GM19239 (cell line): Measurements from ENCODE around the gene ALOX12B.

GRCh38 chr17:8055918-8057004 is 17.4 kb downstream of the ALOX15B start:
- RRBS = no CpG with 5 or more reads among the region's 19 CpGs

- RRBS = no CpG with 5 or more reads among the region's 14 CpGs
Observed at GRCh38 chr17:8057005-8057565, 18.2 kb downstream of the ALOX15B start.

GRCh38 chr17:8087298-8087977 is at the start of gene ALOX12B:
TSS of gene ALOX12B (minus strand) at chr17:8087716.
- RRBS = no CpG with 5 or more reads among the region's 14 CpGs

- RRBS = no CpG with 5 or more reads among the region's 32 CpGs
Observed at GRCh38 chr17:8143290-8144384, 8.6 kb downstream of the PER1 start.

GRCh38 chr17:8145036-8145470 is 7.2 kb downstream of the PER1 start:
- RRBS = no CpG with 5 or more reads among the region's 8 CpGs

DNA sequence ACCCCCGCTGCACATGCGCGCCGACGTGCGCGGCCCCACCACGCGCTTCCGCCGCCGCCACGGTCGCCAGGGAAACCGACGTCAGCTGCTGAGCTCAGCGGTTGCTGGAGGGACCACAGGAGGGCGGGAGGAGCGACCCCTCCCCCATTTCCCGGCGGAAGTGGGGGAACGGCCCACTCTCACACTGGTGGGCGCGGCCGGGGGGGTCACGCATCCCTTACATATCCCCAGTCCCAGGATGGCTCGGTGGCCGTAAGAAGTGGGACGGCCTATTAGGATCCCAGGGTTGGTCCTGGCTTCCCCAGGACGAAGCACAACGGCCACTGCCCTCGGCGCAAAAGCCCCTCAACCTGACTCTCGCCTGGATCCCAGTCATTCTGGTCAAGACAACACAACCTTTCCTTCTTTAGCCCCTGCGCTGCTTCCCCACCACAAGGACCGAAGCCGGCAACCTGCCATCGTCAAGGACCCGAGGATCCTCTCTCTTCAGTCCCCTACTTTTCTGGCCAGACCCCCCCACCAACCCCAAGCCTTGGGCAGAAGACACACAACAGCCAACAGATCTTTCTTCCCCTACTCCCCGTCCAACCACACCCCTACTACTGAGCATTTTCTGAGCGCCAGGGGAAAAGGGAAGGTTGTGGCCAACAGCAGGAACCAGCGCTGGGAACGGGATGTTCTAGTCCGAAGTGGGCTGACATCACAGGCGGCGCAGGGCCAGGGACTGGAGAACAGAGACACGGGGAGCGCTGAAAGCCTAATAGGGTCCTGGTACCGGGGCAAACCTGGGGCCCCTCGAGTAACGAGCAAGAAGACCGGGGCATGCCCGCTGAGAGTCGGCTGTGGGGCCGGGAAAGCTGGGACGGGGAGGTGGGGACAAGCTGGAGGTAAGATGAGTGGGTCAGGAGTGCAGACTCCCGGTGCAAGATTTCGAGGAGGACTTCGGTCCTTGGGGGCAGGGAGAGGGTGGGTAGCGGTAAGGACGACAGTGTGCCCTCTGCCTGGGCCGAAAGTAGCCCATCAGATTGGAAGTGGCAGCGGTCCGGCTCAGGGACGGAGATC is 627 bp downstream of the PER1 start:
- RRBS = 2% methylated on average over 11 of the region's 65 CpGs

DNA sequence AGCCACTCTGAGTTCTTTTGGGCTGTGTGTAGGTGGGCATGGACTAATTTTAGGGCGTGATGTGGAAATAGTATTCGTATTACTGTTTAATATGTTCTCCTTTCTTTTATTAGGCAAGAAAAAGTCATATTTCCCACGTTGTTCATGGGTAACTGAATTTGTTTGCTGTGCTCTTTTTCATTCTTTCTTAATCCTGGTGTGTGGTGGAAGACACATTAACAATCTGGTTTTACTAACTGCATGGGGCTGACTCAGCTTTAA is 27.5 kb downstream of the NDEL1 start:
- RRBS = no CpG with 5 or more reads among the region's 3 CpGs

- RRBS = no CpG with 5 or more reads among the region's 11 CpGs
Observed at GRCh38 chr17:8513721-8514163, 78.1 kb downstream of the NDEL1 start.

DNA sequence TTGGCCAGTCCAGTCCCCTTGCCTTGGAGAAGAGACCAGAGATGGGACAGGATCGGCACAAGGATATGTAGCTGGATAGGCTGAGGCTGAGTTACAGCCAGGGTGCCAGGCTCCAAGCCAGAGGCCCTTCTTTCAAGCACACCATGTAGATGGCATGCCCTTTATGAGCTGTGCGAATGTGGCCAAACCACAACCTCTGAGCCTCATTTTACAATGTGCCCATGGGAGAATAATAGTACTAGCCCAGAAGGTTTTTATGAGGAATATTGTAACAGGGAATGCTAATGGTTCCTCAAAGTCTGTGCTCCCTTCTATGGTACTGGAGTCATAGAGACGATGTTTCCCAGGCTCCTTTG is 21.8 kb upstream of the PIK3R6 start:
- RRBS = no CpG with 5 or more reads among the region's 3 CpGs

DNA sequence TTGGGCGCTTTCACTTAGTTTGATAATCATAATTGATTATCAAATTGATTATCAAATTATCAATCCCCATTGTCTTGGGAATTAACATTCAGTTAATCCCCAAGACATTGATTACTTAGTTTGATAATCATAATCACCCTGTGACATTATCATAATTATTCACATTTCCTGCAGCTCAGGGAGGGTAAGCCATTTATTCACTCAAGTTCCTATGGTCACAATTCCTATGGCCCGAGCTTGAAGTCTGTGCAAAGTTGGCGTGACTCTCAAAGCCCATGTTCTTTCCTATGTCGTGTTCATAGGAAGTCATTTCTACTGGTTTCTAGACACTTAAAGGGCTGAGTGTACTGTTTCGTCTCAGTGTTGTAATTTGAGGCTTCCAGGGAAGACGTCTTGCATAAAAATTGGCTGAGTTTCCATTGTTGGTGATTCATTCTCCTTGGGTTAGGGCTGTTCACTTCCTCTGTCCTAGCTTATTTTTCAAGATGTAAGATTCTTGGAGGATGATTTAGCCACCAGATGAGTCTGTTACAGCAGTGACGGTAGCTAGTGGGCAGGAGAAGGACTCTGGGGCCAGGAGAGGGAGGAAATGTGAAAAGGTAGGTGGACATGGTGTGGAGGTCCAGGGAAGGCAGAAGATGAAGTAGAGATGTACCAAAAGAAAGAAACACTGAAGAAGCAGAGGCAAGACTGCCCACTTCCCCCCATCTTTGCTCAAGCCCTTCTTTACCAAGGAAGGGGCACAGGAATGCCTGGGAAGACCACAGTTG is 43.1 kb downstream of the PIK3R5 start:
- RRBS = no CpG with 5 or more reads among the region's 7 CpGs

DNA sequence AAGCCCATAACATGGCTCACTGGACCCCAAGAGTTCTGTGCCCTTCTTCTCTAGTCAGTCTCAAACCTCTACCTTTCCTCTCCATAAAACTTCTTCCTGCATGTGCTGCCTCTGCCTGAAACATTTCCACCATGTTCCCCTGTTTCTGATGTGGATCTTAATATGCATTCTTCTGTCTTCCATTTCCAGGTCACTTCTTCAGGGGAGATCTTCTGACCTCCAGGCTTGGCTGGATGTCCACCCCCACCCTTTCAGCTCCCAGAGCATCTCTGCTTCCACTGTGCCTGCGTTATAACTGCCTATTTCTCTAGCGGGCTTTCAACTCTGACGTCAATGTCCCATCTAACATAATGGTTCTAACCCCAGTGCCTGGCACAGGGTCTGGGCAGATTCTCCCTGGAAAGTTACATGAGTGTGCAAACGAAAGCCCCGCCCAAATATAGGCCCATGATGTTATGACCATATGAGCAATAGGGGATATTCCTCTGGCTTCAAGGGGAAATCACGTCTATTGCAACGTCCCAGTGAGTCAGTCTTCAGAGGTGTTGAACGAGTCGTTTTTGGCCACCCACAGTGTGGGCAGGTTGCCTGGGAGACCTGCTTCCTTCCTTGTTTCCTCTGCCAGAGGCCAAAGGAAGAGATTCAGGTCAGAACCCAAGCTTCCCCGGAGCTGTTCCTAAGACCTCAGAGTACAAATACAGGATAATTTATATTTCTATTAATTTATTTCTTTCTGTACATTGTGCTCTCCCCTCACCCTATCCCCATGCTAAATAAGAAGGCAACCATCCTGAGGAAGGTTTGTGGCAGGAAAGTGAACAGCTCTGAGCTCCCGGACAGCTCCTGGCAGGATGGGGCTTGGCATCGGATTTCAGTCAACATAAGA is 30.4 kb downstream of the PIK3R5 start:
- RRBS = no CpG with 5 or more reads among the region's 12 CpGs

DNA sequence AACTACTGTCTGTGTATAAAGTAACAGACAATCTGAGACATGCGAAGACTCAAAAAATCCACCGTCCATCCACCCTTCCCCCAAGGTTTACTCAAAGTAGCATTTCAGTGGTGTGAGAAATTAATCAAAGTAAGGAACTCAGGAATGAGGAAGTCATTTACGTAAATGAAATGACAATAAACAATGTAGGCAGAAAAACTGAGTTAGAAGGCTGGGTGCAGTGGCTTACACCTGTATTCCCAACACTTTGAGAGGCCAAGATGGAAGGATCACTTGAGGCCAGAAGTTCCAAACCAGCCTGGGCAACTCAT is 19.7 kb upstream of the NTN1 start:
- RRBS = no CpG with 5 or more reads among the region's 3 CpGs

DNA sequence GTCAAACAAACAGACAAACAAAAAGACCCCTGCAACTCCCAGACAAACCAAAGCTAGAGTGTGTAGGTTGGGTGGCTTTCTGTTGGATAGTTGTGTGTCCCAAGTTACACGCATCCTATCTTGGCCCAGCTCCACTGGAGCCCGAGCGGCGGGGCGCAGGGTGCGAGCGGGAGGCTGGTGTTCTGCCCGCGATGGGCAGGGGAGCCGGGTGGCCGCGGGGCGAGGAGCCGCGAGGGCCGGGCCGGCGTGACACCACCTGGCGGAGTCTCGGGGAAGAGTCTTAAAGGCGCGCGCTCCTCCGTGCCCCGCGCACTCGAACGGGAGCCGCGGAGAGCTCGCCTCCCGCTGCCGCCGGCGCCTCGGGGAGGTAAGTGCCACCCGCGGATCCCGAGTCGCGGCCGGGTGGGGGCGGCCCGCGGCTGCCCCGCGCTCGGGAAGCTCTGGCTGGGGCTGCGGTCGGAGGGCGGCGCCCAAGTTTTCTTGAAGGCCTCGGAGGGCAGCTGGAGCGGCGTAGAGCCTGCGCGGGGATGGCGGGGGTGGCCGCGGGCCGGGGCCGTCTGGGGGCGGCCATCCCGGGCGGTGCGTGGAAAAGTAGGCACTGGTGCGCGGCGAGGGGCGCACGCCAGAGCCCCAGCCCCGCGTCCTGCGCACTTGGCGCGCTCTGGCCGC is 18.4 kb upstream of the NTN1 start:
- RRBS = 1% methylated on average over 18 of the region's 77 CpGs

GRCh38 chr17:9022021-9022985 is 993 bp downstream of the NTN1 start:
- RRBS = 3% methylated on average over 55 of the region's 122 CpGs

DNA sequence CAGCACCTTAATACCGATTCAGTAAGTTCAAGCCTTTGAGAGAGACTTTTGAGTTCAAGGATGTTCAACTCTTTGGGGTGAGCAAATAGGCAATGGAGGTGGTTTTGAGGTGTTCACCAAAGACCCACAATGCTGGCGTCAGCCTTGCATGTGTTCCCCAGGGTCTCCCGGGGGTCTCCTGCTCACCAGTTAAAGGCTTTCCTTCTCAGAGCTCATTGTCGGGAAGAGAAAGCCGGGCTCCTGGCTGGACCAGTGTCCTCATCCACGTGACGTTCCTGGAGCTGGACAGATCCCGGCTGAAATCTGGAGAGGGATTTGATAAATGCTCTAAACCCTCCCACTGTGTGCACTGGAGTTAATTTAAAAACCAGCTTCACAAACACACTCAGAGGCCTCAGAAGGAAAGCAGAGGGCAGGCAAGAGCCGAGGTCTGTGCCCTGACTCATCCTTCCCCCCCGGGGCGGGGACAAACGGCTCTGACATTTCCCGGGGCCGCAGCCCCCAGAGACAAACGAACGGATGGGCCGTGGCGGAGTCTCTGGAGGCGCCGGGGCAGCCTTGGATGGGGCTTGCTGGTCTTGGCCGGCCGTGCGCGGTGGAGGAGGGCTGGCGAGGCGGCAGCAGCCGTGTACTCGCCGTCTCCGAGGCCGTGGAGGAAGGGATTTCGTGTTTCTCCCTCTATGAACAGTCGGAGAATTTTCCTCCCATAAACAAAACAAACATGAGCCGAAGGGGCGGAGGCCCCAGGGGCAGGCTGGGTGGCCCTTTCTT is 94.1 kb downstream of the NTN1 start:
- RRBS = 22% methylated on average over 13 of the region's 35 CpGs

- RRBS = no CpG with 5 or more reads among the region's 14 CpGs
Observed at GRCh38 chr17:9228283-9228872, 207.1 kb downstream of the NTN1 start.

GRCh38 chr17:9247310-9247909 is 226.1 kb downstream of the NTN1 start:
- RRBS = no CpG with 5 or more reads among the region's 23 CpGs

GRCh38 chr17:9353403-9354237 is 222.0 kb downstream of the STX8 start:
- RRBS = no CpG with 5 or more reads among the region's 2 CpGs

DNA sequence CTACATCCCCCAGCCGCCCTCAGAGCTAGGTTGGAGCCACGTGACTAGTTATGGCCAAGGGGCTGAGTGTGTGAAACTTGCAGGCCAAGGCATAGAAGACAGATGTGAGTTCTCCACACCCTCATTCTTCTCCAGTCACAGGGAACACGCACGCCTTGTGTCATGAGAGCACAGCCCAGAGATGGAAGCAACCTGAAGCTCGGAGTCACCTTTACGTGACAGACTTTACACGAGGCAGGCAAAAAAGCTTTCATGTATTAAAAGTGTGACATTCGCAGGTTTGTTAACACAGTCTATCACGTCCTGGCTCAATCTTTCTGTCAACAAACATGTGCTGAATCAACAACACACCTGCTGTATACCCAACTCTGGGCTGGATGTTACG is 38.4 kb downstream of the STX8 start:
- RRBS = no CpG with 5 or more reads among the region's 10 CpGs

- RRBS = no CpG with 5 or more reads among the region's 2 CpGs
Observed at GRCh38 chr17:9644401-9644617, 1.0 kb upstream of the USP43 start.